Measurements from ENCODE around the genes ESR2 and CHURC1.

DNA sequence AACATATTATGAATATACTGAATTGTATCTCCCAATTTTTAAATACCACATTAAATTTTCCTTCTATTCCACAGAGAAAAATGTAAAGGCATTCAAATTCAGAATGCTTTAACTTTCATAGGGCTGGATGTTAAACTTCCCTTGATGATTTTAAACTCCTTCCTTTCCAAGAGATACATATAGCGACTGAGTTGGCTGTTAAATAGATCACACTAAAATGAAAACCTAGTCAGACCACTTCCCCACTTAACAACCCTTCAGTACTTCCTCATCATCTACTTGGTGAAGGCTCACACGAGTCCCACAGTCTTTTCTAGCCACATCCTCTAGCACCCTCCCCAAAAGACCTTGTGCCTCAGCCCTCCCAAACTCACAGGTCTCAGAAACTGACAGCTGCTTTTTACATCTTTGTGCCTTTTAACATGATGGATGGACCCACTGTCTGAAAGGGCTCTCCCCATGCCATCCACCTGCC, 65.0 kb upstream of the GPHB5 start:
- RRBS = no CpG with 5 or more reads among the region's 2 CpGs

- RRBS = no CpG with 5 or more reads among the region's 3 CpGs
Measured at GRCh38 chr14:63488083-63488610, 55.0 kb downstream of the PPP2R5E start.

GRCh38 chr14:63524404-63525565, 18.4 kb downstream of the PPP2R5E start:
- RRBS = no CpG with 5 or more reads among the region's 15 CpGs

DNA sequence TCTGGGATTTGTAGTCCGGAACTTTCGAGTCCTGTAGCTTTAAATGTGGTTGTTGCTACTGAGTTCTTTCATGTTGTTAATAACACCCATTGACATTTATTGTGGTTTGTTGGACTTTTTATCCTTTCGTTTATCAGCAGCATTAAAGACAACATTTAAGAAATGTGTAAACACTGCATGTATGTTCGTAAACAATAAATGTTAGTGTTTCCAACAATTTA, 719 bp upstream of the WDR89 start:
- RRBS = 0% methylated on average over 1 of the region's 4 CpGs

DNA sequence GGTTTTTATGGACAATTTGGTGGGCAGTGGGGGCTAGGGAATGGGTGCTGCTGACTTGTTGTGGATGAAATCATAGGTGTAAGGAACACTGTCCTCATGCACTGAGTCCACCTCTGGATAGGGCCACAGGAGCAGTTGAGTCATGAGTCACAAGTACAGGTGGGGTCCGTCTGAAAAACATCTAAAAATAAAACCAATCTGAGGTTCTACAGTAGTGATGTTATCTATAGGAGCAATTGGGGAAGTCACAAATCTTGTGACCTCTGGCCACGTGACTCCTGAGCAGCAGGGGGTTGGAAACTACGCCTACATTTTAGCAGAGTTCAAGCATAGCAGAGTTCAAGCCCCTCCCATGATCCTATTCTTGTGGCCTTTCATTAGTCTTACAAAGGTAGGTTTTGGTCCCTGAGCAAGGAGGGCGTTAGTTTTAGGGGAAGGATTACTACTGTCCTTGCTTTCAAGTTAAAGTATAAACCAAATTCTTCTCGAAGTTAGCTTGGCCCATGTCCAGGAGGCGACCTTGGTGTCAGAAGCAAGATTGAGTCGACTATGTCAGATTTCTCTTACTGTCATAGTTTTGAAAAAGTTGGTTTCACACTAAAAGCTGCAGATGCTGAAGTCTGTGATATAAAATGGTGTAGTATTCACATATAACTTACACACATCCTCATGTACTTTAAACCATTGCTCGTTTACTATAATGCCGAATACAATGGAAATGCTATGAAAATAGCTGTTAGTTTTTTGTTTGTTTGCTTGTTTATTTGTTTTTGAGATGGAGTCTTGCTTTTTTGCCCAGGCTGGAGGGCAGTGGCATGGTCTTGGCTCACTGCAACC, 18.3 kb upstream of the SGPP1 start:
- RRBS = no CpG with 5 or more reads among the region's 9 CpGs

GRCh38 chr14:64069885-64070404, 217.1 kb downstream of the SYNE2 start:
- RRBS = no CpG with 5 or more reads among the region's 4 CpGs

DNA sequence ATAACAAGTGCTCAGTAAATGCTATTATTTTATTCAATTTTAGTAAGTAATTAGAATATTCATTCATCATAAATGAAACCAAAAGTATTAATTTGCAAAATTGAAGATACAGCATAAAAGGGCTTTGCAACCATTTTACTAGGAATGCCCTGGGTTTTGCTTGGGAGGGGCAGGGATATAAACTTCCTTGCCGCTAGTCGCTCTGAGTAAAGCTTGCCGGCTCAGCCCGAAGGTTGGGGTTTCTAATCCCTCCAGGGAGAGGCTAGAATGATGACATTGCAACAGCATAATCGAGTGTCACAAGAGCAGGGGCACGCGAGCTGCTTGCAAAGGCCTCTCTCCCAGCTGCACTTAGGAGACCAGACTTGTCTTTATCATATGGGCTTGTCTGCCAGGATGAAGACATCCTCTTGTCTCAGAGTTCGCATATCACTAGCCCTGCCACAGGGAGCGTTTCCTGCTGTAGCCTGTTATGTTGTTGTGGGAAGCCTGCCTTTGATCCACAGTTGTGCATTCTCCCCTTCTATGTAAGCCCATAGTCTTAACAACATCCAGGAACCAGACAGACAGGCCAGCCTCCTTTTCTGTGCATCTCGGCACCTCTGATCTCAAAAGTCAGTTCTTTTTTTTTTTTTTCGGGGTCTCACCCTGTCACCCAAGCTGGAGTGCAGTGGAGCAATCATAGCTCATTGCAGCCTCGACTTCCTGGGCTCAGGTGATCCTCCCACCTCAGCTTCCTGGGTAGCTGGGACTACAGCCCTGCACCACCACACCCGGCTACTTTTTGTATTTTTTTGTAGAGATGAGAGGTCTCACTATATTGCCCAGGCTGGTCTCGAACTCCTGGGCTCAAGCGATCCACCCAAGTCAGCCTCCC, 179.9 kb downstream of the ESR2 start:
- RRBS = no CpG with 5 or more reads among the region's 15 CpGs

DNA sequence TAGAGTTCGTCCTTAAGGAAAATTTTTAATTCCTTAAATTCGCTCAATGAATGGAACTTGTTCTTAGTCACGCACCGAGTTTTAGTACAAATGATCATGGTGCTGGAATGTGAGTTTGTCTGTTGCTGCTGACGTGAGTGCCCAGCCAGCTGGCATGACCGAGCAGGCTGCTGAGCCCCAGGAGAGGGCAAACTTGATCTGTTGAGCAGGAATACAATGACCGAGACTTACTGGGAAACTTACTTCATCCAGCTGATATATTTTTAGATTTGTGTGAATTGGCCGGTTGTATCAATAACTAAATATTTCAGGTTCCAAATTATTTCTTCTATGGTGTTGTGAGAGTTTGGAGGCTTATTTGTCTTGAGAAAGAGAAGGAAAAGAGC, 176.1 kb downstream of the ESR2 start:
- RRBS = no CpG with 5 or more reads among the region's 8 CpGs

DNA sequence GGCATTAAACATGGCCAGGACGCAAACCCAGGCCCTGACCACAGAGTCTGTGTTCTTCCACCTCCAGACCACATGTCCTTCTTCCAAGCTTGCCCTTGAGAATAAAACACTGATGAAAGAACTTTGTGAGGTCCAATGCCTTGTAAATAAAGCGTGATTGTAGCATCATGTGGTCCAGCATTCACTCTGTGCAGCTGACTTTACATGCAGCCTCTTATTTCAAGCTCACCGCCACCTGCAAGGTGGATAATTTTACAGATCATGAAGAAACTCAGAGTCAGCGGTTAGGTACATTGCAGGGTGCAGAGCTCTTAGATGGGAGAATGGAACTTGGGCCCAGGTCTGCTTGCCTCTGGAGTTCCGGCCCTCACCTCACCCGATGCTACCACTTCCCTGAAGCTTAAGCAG, 93.3 kb downstream of the ESR2 start:
- RRBS = no CpG with 5 or more reads among the region's 6 CpGs

DNA sequence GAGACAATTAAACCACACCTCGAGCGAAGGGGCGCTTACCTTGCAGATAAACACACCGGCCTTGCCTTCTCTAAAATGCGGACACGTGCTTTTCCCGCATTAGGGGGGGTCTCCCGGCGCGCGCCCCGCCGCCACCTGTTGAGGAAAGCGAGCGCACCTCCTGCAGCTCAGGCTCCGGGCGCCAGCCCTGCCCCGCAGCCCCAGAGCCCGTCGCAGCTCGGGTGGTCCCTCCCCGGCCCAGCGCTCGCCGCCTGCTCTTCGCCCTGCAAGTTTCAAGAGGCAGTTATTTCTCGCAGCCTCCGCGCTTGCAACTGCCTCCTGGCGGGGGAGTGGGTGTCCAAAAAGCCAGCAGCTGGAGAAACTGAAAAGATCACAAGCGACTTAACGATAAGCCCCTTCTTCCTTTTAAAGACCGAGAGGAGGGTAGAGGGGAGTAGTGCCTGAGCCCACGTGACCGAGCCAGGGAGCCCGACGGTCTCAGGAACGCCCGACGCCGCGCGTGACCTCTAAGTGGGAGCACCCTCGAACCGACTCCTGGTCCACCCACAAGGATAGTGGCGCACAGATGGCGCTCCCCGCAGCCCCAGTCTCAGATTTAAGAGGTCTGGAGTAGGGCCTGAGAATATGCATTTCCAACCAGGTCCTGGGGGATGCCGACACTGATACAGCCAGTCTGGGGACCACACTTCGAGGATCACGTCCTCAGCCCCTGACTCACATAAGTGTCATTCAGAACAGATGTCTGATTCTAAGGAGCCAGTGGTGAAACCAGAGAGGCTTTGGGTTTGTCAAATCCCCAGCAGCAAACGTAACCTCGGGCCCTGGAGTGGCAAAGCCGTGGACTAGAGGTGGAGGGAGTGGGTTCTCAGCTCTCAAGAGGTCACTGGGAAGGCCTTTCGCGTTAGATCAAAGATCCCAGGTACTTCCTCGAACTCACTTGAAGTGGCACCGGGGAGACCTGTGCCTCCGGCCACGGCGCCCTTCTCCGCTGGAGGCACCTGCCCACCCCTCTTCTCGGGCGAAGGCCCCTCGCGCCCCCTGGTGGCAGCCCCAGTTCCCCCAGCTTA, at the start of gene ESR2:
TSS of gene ESR2 (minus strand) at position 378 of the 1,067 bp plus-strand sequence.
- RRBS = 2% methylated on average over 17 of the region's 66 CpGs

DNA sequence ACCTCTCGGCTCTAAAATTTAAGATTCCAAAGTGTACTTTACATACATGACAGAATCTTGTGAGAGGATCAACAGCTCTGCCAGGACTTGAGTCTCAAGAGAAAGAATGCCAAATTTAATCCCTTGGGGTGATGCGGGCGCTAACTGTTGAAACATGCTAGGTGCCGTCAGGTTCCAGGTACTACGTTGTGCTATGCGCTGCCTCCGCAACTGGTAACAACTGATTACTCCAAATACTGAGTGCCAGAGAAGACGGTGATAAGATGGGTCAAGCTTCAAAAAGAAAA, 840 bp downstream of the ZBTB25 start:
- RRBS = no CpG with 5 or more reads among the region's 8 CpGs

GRCh38 chr14:64685699-64685995, 18.6 kb upstream of the PLEKHG3 start:
- RRBS = no CpG with 5 or more reads among the region's 5 CpGs

GRCh38 chr14:64705815-64706307, 1.6 kb downstream of the PLEKHG3 start:
- RRBS = no CpG with 5 or more reads among the region's 5 CpGs

DNA sequence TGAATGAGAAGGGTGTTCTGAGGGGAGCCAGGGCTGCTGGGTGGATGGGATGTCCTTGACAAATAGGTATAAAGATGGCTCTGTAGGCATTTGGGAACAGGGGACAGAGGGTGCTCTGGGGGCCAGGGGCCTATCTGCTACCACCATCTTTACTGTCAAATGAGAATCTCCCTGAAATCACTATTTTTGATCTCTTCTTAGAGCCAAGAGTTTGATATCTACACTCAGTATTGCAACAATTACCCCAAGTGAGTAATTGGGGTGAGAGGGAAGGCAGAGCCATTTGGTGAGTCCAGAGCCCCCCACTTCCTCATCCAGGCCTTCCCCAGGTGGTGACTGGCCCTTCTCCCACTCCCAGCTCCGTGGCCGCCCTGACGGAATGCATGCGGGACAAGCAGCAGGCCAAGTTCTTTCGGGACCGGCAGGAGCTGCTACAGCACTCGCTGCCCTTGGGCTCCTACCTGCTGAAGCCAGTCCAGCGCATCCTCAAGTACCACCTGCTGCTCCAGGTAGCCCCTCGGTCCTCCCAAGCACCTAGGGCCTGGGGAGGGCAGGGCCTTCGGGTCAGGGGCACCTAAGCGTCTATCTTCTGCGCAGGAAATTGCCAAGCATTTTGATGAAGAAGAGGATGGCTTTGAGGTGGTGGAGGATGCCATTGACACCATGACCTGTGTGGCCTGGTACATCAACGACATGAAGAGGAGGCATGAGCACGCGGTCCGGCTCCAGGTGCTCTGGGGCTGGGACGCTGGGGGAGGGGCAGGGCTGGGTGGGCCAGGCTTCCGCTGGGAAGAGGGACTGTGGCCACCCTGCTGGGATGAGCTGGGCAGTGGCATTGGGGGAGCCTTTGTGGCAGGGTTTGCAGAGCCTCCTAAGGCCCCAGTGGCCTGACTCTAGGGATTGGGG, 26.5 kb downstream of the PLEKHG3 start:
- RRBS = no CpG with 5 or more reads among the region's 18 CpGs

DNA sequence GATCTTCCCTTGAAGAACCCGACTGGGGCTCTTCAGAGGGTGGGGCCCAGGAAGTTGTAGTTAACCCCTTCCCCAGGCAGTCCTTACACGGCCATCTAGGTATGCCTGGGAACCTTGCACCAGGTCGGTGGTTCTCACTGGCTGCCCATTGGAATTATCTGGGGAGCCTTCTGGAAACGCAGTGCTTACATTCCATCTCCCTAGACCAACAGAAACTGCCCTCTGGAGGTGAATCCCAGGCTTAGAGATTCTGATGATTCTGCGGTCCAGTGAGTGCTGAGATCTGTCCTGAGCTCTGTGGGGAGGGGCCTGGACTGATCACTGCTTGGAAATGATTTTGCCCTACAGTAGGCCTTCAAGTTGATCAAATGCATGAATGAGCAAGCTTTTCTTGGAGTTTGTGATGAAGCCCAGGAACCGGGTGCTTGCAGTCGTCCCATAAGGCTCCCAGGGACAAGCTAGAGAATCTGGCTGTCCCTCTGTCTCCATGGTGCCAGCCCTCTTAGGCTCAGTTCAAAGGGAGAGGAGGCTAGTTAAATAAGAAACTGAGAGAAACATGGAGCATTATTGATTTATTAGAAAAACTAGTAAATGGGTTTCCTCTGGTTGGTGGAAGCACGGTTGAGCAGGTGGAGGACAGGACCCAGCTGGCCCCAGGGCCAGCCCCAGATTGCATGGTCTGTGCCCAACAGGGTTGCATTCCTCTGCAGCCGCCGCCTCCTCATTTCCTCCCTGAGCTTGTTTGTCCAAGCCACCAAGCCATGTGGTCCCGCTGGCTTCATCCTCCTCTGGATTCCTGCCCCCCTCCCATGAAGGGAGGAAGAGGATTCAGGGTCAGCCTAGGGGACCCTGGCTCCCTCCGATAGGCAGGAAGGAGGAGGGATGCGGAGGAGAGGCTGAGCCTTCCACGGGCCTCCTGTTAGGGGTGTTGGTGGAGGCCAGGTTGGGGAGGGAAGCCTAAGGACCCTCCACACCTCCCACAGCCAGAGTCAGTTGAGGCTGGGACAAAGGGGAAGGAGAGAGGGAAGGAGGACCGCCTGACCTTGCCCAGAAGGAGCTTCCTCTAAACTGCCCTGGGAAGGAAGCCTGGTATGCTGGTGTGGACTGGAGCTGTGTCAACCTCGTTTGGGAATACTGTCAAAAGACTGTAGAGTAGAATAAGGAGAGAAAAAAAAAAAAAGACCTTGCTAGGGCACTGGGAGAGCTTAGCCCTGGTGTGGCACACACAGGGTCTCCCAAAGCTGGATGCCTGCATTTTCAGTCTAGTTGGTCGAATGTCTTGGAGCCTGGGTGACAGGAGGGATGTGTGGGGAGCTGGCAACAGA, 42.0 kb downstream of the PLEKHG3 start:
- RRBS = no CpG with 5 or more reads among the region's 17 CpGs

DNA sequence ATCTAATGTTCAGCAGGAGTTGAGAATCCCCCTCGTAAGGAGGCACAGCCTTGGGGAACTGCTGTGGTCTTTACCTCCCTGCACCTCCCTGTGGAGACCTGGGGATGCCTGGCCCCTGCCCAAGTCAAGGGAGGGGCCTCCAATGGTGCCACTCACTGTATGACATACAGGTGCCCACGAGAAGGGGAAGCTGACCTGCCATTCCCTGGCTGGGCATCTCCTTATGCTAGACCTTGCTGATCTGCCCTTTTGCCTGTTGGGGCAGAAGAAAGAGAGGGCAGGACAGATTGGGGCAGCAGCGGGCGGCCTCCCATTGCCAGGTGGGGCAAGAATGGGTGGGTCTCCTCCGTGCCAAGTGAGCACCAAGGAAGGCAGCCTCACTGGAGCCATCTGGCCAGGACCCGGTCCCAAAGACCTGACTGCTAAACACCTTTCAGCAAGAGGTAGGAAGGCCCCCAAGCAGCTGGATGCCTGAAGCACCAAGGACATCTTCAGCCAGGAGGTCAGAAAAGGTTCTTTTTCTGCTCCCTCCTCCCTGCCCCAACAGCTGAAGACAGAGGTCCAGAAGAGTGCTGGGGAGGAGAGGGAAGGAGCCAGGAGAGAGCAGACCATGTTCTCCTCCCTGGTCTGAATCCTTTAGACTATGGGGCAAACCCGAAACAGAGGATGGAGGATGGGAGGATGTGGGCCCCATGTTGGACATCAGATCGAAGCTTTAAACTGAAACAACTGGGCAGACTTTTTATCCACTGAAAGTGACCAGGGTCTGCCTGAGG, 50.5 kb downstream of the PLEKHG3 start:
- RRBS = no CpG with 5 or more reads among the region's 8 CpGs

DNA sequence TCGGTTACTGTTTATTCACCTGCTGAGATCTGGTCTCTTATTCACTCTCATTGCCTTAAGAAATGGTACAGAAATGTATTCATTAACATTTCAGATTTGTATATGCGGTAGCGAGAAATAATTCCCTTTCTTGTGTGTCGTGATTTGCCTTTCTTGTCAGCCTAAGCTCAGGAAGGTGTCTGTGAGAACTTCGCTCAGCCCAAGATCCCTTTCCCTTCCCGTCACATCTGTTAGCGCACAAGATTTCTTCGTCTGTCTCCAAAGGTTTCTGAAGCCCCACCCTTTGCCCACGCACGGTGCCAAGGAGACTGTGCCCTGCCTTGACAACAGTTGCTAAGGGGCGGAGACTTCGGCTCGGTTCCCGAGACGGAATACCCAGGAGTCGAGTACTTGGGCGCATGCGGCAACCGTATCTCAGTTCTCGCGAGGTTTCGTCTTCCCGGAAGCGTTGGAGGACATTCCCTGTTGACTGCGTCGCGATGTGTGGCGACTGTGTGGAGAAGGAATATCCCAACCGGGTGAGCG, at the start of gene CHURC1:
TSS of gene CHURC1 (plus strand) at position 439 of the 525 bp plus-strand sequence.
- RRBS = under 1% methylated on average over 5 of the region's 30 CpGs

- RRBS = no CpG with 5 or more reads among the region's 5 CpGs
Measured at GRCh38 chr14:64968577-64968971, 3.6 kb downstream of the RAB15 start.

Measured in AG10803 (cell line).